ENCODE results near the genes SH3BGRL, PCDH11X, NAP1L3, TSPAN6, SYTL4, NOX1 and ARL13A.

DNA sequence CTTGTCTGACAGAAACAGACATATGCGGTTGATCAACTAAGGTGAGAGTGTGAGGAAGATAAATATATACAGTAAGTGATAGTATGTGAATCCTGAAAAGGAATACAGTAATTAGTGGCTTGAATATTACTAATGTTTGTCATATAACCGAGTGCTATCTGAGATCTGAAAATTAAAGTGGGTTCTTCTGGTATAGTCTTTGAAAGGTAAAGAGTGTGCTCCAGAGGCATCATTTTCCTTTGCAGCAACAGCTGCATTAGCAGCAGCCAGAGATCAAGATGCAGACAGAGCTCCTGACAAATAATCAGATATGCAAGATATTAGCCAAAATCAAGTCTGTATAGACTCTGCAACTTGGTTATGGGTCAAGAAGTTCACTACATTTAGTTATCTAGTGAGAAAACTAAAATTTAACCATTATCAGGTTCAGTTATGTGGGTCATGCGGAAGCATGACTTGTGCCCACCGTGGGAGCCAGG, 3.3 kb downstream of the GPR174 start:
- RRBS, 2 experiments, result no CpG with 5 or more reads among the region's 4 CpGs

DNA sequence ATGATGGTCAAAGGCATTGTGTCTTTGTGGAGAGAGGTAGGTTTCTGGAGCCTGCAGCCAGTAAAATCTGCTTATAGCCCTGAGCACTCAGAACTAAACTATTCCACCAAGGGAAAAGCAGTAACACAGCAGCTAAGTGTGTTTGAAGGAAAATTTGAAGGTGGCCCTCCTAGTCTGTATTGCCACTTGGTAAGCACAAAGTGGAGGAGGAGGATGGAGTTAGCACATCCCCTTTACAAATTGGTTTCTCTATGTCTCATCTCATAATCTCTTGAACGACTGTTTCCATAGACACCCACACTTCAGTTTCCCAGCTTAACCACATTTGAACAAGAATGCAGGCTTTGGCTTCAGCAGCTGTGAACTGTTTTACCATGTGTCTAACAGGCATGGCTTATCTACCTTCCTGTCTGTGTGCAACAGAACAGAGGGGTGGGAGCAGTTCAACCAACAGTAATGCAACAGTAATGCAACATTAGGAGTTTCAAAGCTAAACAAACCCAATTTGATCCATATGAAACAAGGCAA, 108.1 kb downstream of the ITM2A start:
- RRBS, 2 experiments, result no CpG with 5 or more reads among the region's 1 CpG

GRCh38 chrX:81003930-81004392, 194.3 kb upstream of the BRWD3 start:
- RRBS, 2 experiments, result 10 to 13% methylated on average over 7 of the region's 18 CpGs

DNA sequence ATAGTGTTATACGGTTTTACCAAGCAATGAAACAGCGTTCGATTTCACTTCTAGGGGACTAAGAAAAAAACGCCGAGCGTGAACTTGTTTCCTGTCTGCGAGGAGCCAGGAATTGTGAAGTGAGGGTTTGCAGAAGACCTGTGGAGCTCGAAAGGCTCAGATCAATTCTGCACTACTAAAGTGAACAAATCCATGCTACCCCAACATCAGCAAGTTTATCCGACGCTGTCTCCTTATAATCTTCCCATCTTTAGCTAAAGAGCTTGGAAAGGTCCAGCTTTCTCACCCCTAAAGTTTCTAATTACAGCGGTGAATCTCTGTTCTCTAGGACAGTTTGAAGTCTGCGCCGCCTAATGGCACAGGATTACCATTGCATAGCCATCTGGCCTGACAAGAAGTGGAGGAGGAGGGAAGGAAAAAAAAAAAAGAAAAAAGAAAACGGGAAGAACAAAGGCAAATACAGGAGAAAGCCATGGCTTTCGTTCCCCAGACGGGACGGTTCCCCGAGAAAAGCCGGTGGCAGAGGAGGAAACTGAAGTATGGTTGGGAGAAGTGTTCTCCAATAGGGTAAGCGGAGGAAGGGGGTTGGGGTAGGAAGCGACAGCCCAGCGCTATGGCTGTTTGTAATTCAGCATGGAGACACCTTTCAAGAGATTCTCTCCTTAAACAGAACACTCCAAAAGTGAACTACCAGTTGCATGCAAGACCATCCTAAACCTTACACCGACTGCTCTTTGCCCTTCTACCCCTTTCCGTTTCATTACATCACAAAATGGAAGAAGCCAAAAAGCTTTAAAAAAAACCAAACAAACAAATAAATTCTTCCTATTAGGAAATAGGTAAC, 80.8 kb downstream of the HMGN5 start:
- RRBS, 2 experiments, result no CpG with 5 or more reads among the region's 24 CpGs

- RRBS, 2 experiments, result no CpG with 5 or more reads among the region's 32 CpGs
Observed at GRCh38 chrX:81201607-81202726, at the start of gene SH3BGRL. Gene SH3BGRL (plus strand): TSS chrX:81202102.

DNA sequence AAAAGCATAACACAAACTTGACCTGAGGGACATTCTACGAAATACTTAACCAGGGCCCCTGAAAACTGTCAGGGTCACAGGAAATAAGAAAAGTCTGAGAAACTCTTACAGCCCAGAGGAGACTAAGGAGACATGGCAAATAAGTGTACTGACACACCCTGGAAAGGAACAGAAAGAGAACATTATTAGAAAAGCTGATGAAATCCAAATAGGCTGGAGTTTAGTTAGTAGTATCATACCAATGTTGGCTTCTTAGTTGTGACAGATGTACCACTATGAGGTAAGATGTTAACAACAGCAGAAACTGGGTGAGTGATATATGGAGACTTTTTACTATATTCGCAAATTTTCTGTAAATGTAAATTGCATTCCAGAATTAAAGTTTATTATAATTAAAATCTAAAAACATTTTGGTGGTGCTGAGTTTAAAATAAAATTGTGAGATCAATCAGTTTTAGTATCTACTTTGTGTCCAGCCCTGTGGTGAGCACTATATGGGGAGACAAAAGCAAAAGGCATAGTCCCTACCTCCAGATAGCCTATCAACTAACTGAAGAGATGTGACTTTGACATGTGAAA, 60.6 kb downstream of the SH3BGRL start:
- RRBS, 2 experiments, result no CpG with 5 or more reads among the region's 2 CpGs

DNA sequence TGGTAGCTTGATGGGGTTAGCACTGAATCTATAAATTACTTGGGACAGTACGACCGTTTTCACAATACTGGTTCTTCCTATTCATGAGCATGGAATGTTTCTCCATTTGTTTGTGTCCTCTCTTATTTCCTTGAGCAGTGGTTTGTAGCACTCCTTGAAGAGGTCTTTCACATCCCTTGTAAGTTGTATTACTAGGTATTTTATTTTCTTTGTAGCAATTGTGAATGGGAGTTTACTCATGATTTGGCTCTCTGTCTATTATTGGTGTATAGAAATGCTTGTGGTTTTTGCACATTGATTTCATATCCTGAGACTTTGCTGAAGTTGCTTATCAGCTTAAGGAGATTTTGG, 24.1 kb upstream of the POF1B start:
- RRBS, 2 experiments, result no CpG with 5 or more reads among the region's 2 CpGs

DNA sequence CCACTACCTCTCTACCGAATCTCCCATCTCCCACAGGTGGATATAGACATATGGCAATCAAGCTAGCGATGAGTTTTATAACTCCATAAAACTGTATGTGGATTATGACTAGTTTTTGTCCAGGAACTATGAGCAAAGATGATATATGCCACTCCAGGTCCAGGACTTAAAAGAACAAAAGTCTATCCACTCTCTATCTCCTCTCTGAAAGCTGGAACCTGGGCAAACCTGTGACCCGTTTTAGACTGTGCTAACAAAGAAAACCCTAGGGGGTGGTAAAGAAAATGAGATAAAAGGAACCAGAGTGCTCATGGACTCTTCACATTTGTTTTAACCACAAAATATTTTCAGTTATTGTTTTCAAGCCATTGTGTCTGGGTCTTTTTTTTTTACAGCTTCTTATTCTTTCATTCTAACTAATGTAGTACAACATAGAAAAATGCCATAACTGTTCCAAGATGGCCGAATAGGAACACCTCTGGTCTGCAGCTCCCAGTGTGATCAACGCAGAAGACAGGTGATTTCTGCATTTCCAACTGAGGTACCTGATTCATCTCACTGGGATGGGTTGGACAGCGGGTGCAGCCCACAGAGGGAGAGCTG, 45.3 kb downstream of the CHM start:
- RRBS, 2 experiments, result no CpG with 5 or more reads among the region's 6 CpGs

GRCh38 chrX:86046266-86046630, 1.1 kb downstream of the CHM start:
- RRBS, 2 experiments, result no CpG with 5 or more reads among the region's 3 CpGs

GRCh38 chrX:90458327-90458935, 536.7 kb downstream of the TGIF2LX start:
- RRBS, 2 experiments, result no CpG with 5 or more reads among the region's 6 CpGs

GRCh38 chrX:91779054-91779638, at the start of gene PCDH11X:
Gene PCDH11X (plus strand): TSS chrX:91779375.
- RRBS, 2 experiments, result no CpG with 5 or more reads among the region's 36 CpGs

DNA sequence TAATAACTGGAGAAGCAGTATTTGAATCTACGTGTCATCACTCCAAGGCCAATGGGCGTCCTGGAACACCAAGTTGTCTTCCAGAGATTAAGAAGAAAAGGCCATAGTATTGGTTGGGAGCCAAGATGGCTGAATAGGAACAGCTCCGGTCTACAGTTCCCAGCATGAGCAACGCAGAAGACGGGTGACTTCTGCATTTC, 46.3 kb downstream of the NAP1L3 start:
- RRBS, 2 experiments, result no CpG with 5 or more reads among the region's 5 CpGs

DNA sequence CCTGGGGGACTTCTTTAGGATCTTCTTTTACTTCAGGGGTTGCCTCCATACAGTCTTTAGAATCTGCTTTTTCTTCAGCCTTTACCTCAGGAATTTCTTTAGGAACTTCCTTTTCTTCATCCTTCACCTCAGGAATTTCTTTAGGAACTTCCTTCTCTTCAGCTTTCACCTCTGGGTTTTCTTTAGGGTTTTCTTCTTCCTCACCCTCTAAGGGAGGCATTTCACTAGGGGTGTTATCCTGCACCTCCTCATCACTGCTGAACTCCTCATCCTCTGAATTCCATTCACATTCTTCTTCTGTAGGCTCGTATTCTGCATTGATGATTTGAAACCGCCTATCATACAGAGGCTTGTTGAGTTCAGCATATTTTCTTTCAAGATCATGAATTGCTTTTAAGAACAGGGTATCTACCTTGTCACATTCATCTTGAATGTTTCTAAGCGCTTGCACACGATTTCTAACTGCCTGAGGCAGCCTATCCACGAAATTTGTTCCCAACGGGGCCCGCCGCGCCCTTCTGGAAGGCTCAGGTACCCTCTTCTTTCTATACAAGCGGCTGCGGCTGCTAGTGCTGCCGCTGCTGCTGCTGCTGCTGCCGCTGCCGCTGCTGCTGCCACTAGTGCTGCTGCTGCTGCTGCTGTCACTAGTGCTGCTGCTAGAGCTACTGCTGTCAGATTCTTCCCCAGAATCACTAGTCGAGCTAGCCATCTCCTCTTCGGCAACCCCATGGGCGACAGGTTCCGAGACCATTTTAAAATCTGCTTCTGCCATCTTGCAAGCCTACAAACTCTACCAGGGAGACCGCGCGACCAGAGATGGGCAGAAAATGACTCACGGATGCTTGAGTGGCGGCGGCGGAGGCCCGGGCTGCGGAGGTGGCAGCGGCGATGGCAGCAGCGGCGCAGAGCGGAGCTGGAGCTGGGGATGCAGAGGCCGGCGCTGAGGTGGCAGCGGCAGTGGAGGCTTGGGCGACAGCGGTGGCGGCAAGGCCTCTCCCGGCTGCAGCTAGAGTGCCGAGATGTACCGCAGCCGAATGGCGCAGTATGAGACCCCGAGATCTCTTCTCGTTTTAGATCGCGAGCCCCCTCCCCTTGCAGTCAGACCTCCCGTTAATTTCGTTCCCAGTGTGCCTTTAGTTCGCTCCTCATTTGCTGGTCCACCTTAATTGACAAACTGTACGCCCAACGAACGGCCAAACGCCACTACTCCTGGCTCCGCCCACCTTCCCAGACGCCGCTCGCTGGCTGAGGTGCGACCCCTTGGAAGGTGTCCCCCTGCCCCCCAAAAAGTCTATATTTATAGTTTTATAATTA, at the start of gene NAP1L3:
Gene NAP1L3 (minus strand): TSS at position 1,046 of the 1,314 bp plus-strand sequence.
- RRBS, 2 experiments, result 1 to 2% methylated on average over 14 of the region's 59 CpGs

DNA sequence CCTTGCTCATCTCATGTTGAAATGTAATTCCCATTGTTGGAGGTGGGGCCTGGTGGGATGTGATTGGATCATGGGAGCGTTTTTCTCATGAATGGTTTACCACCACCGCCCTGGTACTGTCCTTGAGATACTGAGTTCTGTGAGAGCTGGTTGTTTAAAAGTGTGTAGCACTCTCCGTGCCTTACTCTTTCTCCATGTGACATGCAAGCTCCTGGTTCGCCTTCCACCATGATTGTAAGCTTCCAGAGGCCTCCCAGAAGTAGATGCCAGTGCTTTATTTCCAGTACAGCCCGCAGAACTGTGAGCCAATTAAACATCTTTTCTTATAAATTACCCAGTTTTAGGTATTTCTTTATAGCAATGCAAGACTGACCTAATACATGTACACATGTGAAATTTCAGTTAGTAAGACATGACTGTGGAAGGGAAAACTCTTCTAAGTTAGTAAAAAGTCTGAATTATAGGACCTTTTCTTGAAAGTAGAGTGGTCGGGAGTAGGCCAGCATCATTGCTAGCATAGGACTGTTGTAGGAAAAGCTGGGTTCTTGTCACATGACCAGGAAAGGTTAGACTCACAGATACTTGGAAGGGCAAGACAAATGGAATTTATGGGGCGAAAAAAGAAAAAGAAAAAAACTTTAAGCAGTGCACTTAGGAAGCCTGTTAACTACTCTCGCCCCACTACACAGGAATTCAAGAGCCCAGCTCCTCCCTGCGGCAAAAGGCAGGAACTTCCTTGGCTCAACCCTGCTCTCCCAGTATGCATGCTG, 40.5 kb upstream of the RPA4 start:
- RRBS, 2 experiments, result no CpG with 5 or more reads among the region's 9 CpGs

GRCh38 chrX:100635829-100637329, at the start of gene TSPAN6:
Gene TSPAN6 (minus strand): TSS chrX:100636806.
- RRBS, 2 experiments, result 3 to 4% methylated on average over 14 to 22 of the region's 66 CpGs

DNA sequence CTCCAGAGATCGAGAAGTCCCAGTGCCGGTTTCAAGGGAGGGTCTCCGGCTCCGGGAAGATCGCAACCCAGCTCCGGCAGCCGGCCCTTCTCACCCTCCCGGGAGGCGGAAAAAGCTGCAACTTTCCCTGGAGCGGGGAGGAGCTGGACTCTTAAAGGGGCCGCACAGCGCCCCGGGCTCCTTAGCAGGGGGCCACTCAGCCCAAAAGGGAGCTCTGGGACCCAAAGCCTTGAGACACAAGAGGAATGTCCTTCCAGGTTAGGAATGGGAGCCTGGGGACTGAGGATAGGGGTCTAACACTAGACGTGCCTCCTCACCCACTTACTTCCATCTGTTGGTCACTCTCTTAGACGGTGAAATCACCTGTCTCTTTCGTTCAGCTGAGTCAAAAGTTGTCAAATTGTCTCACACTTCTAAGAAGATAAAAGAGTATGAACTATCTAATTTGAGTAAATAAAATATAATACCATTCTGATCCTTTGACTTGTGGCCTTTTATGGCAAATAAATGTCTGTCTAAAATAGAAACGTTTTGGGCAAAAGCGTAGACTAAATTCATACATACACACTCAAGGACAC, at the start of gene SYTL4:
Gene SYTL4 (minus strand): TSS at position 98 of the 578 bp plus-strand sequence.
- RRBS, 2 experiments, result 2% methylated on average over 8 of the region's 18 CpGs

- RRBS, 2 experiments, result no CpG with 5 or more reads among the region's 1 CpG
Observed at GRCh38 chrX:100874222-100874419, at the start of gene NOX1. Gene NOX1 (minus strand): TSS chrX:100874359.

DNA sequence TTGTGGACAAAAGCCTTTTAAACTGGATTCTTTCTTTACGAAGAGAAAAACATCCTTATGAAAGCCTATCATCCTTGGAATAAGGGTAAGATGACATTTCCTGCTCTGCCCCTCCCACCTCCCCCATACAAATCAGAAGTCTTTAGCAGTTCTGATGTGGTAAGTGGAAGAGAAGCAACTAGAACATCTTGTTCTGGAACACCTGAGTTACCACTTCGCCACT, 4.4 kb downstream of the XKRX start:
- RRBS, 2 experiments, result no CpG with 5 or more reads among the region's 2 CpGs

DNA sequence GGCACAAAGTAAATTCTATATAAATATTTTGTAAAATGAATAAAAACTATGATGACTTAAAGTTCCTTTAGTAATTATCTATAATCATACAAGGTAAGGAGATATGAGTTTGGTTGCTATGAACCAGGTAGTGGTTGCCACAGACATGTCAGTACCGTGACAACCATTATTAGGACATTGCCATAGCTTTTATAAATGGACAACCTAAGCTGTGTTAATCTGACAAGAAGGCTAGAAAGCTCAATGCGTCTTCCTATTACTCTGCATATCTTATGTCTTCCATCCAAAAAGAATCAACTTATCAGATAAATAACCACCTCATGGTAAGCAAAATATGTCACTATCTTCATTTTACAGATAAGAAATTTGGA, at the start of gene ARL13A:
Gene ARL13A (plus strand): TSS at position 222 of the 371 bp plus-strand sequence.
- RRBS, 2 experiments, result no CpG with 5 or more reads among the region's 2 CpGs